Penis (tissue), 1 donor: ENCODE data around the genes ZIK1, C19orf18 and ZNF132.

DNA sequence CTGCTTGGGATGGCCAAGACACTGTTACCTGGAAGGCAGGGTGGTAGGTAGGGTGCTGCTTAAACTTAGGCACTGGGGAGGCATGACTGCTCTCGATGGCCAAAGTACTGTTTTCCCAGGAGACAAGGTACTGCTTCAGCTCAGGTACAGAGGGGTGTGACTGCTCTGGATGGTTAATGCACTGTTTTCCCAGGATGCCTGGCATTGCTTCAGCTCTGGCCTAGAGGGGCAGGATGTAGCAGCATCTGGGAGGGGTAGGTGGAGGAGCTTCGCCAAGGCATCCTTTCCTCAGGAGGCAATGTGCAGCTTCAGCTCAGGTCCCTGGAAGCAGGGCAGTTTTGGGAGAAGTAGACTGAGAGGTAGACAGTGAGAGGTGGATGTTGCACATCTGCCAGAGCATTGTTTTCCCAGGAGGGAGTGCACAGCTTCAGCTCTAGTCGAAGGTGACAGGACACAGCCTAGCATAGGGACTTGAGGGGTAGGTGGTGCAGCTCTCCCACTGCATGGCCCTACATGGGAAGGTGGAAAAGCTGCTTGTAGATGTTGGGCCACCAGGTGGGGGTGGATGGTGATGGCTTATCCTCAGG, 17.7 kb upstream of the ZNF543 start:
- PRO-cap: no peak

DNA sequence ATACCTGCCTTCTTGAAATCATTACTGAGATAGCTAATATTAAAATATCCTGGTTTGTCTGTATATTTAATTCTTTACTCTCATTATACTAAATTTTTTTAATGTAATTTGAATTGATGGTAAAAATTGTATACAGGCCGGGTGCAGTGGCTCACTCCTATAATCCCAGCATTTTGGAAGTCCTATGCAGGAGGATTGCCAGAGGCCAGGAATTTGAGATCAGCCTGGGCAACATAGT, 13.1 kb upstream of the ZNF543 start:
- PRO-cap: no peak

DNA sequence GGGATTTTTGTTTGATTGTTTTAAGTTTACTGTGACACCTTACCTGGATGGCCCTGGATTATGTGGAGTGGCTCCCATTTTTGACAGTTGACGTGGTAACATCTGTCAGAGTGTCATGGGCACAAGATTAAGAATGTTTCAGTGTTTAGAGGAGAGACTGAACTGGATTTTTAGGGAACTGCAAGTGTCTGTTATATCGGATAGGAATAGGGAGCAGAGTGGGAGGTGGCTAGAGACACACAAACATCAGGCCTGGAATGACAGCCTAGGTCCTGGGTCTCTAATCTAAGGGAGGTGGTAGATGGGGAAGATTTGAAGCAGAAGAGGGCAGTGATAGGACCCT, 5.4 kb downstream of the TRAPPC2B start:
- PRO-cap: no peak

- PRO-cap: no peak
Measured at GRCh38 chr19:57394068-57395033, 4.7 kb downstream of the ZNF548 start.

DNA sequence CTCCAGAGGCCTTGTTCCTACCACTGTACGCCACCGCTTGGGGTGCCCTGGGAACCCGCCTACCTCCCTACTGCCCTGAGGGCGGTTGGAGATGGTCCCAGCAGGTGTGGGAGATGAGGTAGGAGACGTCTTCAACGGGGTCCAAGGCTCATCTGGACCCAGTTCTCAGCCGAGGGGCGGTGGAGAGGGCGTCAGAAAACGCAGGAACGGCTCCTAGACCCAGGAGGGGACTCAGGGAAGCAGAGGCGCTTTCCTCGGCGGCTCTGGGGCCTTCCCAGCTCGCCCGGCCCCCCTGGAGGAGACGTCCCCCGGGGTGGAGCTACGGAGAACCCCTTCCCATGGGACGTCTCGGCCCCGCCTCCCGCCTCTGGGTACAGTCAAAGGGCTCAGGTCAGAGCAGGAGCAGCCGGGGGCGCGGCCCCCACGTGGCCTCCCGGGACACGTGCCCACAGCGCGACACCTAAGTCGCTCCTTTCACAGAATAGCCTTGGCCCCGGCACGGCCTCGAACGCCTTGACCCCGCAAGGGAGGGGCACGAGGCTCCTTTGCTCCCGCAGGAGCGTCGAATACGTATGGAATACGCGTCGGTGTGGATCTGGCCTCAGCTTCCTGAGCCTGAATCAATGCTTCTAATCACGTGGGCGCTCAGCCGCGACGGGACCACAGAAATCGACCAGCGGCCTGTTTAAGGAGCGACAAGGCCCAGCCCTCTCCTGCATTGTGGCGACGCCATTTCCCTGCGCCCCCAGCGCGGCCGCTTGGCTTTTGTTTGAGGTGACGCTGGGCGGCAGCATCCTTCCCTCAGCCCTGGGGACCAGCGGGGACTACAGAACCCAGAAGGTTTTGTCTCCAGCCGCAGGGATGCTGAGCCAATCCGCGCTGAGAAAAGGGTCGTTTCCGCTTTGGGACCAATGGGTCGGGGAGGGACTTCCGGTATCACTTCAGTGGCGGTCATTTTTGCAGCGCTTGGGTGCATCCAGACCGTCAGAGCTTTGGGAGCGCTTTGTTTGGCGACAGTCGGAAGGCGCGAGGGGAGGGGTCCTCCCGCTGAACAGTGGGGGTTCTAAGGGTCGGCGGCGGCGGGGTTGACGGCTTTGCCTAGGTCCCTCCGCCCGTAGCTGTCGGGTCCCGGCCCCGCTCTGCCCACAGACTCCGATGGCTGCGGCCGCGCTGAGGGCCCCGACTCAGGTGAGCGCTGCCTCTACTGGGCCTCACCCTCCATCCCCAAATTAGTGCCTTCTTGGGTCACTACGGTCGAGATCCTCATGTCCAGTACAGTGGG, at the start of gene ZIK1:
Gene ZIK1 (plus strand): TSS at position 944 of the 1,282 bp plus-strand sequence.
- PRO-cap: bidirectional peak, plus-strand start at position 944 of the sequence, minus-strand start at position 739 of the sequence

DNA sequence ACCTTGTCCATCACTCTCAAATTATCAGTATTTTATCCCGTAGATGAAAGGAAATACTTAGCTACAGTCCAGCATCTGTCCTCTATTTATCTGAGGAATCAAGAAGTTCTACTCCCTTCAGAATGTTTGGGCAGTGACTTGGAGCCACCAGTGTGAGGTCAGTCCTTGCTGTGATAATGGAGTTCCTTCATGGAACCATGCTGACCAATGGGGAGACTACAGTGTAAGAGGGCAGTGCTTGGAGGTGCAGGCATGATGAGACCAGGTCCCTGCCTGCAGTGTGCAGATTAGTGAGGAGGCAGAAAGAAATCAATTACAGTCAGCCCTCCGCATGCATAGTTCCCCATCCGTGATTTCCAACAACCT, at the start of gene C19orf18:
Gene C19orf18 (minus strand): TSS at position 113 of the 366 bp plus-strand sequence.
- PRO-cap: no peak

DNA sequence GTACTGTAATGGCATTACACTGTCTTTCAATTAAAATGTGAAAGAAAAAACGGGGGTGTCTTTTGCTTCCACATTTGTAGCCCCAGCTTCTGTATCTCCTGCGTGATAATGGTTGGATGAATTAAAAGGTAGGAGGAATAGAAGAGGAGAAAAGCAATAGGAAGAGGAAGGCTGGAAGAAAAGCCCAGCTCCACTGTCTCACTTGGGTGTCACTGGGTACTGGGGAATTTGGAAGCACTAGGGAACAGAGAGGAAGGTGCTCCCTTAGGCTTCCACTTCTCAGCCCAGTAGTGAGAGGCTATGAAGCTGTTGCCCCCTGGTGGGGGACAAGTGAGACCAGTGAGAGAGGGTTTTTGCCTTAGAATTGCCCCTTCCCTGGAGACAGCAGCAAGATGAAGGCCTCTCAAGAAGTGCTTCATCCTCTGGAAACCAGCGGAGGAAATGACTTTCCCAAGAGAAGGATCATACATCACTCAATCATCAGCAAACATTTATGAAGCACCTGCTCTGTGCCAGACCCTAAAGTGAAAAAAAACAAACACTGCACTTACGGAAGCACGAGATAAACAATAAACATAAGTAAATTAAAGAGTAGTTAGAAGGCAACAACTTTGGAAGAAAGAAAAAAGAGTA, 4.7 kb upstream of the ZNF606 start:
- PRO-cap: no peak

GRCh38 chr19:58209007-58209546, 19.6 kb upstream of the ZNF544 start:
- PRO-cap: no peak

DNA sequence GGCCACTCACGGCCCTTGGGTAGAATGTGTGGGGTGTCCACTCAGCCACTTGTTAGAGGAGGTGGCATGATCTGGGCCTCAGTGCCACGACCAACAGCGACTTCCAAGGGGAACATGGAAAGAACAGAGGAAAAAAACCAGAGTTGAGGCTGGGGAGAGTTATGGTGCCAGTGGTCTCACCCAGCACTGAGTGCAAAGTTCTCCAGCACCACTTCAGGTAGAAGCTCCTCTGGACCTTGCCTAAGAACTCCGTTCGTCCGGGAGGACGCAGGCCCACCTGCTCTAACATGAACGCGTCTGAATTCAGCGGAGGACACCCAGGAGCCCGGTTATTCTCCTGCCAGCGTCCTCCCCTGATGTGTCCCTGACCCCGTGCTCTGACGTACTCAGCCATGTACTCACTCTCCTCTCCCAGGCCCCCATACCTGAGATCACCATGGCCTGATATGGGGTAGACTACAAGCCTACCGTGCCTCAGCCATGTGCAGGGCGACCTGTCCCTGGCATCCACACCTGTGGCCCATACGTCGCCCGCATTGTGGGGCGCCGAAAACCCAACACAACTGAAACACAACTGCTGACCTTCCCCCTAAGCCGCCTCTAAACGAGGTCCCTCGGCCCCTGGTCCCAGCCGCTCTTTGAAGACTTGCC, 847 bp upstream of the ZNF584 start:
- PRO-cap: no peak

DNA sequence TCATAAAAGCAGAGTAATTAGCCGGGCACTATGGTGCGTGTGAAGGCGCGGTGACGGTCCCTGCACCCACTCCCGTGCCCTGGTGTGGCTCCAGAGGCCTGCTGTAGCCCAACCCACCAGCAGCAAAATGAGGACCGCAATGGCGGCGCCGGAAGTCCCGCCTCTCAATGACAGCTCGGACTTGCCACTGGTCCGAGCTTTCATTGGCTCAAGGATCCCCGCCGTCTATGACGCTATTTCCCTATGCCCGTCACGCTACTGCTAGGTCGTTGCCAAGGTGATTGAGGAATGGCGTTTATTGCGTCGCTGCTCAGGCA, at the start of gene ZNF132:
Gene ZNF132 (minus strand): TSS at position 141 of the 317 bp plus-strand sequence.
- PRO-cap: bidirectional peak, plus-strand start outside the sequence, minus-strand start at position 129 of the sequence

DNA sequence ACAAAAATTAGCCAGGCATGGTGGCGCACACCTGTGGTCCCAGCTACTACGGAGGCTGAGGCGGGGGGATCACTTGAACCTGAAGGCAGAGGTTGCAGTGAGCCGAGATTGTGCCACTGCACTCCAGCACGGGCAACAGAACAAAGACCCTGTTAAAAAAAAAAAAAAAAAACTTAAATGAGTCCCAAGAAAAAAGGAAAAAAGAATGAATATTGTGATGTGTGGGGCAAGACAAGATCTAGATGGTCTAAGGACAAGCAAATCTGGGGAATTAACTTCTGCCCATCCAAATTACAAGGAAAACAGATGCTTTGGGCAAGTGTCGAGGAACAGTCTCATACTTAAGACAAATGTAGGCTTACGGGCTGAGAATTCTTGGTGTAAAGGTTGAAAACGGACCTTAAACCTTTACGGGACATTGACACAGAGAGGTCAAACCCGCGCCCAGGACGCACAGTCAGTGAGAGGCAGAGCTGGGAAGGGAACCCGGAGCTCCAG, 655 bp upstream of the ZNF324 start:
- PRO-cap: no peak

DNA sequence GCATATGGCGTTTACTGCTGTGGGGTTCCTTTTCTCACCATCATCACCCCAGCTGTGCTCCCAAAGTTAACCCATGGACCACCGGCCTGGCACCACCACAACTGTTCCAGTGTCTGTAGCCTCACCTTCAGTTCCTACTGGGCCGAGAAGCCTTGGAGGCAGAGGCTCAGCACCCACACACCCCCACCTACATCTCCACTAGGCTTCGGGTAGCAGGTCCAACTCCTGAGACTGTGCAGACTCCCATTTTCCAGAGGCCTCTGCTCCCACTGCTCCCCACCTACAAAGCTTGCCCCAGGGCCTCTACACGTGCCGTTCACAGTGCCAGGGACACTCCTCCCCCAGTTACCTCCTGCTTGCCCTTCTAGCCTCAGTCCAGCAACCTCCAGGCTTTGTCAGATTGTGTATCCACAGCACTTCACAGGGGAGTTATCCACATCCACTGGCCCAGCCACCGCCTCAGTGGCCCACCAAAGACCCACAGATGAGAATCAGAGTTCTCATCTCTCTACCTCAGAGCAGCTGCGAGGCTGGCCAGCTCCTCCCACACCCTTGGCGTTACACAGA, 14.1 kb downstream of the SLC27A5 start:
- PRO-cap: no peak

- PRO-cap: no peak
Measured at GRCh38 chr19:58515627-58516107, 3.9 kb upstream of the SLC27A5 start.

DNA sequence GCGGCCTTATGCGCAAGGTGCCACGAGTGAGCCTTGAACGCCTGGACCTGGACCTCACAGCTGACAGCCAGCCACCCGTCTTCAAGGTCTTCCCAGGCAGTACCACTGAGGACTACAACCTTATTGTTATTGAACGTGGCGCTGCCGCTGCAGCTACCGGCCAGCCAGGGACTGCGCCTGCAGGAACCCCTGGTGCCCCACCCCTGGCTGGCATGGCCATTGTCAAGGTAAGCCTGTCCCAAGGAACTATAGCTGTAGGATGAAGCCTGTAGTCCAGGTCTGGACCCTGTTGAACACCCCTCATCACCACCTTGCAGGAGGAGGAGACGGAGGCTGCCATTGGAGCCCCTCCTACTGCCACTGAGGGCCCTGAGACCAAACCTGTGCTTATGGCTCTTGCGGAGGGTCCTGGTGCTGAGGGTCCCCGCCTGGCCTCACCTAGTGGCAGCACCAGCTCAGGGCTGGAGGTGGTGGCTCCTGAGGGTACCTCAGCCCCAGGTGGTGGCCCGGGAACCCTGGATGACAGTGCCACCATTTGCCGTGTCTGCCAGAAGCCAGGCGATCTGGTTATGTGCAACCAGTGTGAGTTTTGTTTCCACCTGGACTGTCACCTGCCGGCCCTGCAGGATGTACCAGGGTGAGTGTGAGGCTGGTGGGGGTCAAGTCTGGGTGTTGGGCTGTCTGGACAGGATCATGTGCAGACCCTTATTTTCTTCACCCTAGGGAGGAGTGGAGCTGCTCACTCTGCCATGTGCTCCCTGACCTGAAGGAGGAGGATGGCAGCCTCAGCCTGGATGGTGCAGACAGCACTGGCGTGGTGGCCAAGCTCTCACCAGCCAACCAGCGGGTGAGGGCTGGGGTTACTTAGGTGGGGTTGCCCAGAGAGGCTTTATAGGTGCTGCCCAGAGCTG, 5.4 kb downstream of the TRIM28 start:
- PRO-cap: no peak

GRCh38 chr19:58559645-58559849, 1.1 kb upstream of the UBE2M start:
- PRO-cap: bidirectional peak, plus-strand start at chr19:58559740, minus-strand start at chr19:58559571